A375 (cell line): ENCODE data around the gene ZFP36L2.

DNA sequence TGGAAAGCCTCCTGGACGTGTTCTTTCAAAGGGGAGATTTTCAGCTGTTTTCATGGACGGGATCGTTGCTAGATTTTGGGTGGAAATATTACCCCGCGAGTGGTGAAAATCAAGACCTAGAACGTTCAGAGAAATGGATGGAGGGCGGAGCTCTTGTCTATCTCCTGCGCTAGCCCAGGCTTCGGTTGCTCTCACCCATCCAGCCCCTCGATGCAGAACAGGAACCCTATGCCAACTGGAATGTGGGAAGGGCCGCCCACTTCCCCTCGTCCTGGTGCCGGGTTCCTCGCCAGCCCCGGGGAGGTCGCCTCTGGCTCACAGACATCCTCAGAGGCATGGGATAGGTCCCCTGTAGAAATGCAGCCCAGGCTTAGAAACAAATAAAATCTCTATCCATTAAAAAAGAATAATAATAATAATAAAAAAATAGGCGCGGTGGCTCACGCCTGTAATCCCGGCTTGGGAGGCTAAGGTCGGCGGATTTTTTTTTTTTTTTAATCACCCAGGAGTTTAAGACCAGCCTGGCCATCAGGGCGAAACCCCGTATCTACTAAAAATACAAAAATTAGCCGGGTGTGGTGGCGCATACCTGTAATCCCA is 19.2 kb upstream of the HAAO start:
- RAMPAGE, long total RNA = no peak

DNA sequence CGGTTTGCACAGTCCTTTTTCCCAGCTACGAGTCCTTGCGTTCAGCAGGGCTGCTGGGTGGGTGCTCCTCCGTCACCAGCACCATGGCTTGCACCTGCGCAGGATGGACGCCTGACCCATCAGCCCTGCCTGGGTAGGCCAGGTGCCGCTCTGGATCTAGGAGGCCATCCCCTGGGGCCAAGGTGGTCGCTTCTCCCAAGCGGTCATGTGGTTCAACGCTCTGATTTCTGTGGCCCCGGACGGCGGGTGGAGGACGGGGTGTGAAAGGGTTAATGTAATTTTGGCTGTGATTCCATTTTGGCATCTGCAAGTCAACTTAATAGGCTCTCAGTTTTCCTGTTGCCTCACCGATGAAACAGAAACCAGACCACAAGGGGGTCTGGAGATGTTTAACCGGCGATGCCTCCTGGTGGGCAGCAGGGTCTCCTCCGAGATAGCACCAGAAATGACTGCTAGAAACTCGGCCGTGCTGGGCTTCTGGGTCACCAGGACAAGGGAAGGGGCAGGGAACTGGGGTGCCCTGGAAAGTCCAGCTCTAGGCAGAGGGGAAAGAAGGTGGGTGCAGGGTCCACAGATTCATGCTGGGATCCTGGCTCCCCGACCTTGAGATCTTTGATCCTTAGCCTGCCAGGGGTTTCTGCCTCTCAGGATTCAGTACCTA is 113.3 kb upstream of the HAAO start:
- RAMPAGE, long total RNA = no peak

DNA sequence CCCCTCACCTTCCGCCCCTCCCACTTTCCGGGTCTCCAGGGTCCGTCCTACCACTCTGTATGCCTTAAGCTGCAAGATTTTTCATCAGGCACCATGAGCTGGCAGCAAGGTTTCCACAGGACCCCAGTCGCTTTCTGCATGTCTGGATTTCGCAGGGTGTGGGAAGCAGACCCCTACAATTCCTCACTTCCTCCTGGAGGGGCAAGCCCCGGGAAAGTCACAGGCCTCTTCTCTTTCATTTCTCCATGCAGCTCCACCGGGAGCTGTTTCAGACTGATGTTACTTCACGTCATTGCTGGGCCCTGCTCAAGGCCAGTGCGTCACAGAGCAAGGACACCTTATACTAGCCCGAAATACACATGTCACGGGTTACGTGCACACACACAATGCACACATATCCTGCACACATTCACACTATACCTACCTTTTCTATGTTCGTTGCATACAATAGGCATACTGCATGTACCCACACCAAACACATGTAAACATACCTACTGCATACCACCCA is 179.0 kb downstream of the ZFP36L2 start:
- RAMPAGE, long total RNA = no peak

DNA sequence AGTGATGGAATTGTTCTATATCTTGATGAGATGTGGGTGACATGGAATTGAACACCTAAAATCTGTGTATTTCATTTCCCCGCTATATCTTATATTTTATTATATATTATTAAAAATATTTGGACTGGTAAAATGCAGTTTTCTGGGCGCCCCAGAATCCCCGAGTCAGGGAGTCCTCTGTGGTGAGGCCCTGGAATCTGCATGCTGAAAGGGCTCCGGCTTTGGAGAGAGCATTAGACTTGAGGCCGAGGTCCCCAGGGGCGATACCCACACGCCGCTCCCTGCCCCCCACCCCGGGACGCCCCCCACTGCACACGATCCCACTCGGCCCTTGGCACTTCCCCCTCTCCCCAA is 126.1 kb downstream of the ZFP36L2 start:
- RAMPAGE, long total RNA = no peak

DNA sequence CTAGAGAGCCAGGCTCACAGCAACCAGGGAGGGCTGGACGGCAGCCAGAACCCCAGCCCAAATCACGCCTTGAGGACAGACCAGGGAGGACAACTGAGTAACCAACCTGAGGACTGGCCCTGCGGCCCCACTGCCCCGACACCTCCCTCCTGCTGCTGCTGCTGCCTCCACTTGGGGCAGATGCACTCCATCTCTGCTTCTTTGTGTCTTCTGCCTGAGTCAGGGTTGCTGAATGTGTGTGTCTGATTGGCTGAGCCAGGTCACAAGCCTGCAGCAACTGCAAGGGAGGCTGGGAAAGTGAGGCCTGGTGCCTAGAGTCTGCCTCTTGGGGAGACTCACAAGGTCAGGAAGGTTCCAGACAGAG is 83.5 kb downstream of the ZFP36L2 start:
- RAMPAGE, long total RNA = no peak

DNA sequence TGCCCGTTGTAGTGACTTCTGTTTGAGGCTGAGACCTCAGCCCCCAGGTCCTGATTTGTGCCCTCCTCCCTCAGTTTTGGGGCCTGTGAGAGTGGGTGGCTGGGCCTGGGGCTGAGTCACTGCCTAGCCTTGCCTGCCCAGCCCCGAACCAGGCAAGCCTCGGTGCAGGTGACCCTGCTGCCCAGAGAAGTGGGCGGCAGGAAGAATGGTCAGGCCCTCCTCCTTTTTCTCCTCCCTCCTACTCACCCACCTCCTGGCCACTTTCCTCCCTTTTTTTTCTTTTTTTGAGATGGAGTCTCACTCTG is 66.6 kb downstream of the ZFP36L2 start:
- RAMPAGE, long total RNA = no peak

DNA sequence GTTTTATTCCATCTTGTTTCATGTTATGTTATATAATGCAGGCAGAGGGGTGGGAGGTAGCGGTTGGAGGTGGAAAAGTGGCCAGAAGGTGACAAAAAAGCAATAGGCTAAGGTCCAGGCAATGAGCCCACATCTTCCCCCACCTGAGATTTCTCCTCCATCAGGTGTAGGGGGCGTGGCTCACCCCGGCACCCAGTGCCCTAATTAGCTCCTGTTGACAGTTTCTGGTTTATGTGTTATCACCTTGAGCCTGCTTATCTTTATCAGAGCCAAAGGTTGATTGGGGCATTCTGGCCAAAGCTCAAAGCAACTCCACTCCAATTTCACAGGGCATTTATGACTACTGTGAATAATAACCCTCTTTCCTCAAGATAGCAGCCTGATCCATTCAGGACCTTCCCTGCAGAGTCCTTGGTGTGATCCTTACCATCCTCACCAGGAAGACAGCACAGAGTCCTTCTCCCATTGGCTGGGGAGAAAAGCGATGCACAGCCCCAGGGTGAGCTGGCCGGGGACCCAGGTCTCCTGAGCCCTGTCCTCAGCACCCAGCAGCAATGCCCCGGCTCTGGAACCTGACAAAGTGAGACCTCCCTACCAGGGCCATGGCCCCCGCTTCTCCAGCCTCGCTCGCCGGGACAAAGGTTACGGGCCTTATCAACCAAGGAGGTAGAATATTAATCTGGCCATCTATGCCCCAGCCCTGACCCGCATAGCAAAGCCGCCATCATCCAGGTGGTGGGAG is 64.7 kb downstream of the ZFP36L2 start:
- RAMPAGE, long total RNA = no peak

- RAMPAGE, long total RNA = no peak
These were observed 10.5 kb downstream of the ZFP36L2 start for GRCh38 chr2:43215870-43216324.

- RAMPAGE, long total RNA = no peak
These were observed 7.9 kb downstream of the ZFP36L2 start for GRCh38 chr2:43218163-43219191.

GRCh38 chr2:43219192-43219358 is 7.3 kb downstream of the ZFP36L2 start:
- RAMPAGE, long total RNA = no peak

- RAMPAGE, long total RNA = no peak
These were observed 6.3 kb downstream of the ZFP36L2 start for GRCh38 chr2:43219885-43220782.

DNA sequence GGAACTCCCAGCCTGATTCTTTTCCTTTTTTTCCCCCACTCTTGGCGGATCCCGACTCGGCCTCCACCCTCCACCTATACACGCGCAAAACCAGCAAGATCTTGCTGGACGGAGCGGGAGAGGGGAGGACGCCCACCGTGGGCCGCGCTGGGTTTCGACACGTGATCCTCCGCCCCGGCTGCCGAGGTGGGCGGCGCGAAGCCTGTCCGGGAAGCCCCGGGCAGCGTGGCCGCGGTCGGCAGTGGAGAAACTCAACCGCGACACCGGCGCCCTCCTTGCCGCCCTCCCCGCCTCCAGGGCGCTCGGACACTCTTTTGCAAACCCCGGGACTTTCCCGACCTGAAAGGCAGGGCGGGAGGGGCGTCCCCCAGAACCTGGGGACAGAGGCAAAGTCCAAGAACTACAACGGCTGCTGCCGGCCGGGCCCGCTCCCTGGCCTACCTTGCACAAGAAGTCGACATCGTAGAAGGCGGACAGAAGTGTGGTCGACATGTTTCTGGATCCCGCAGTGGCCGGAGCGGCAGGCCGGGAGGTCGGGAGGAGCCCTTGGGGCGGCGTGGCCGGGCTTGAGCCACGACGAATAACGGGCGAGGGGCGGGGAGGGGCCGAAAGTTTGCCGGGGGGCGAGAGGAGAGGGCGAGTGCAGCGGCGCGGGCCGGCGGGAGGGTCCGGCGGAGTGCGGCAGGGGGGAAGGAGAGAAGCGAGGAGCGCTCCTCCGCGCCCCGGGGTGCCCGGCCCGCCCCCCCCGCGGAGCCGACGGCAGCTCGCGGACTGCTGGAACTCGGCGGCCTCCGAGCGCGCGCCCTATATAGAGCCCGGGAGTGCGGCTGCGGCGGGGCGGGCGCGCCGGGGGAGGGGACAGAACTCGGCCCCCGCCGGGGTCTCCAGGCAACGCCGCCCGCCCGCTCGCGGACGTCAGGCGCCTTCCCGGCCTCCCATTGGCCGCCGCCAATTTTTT is at the start of gene ZFP36L2:
ZFP36L2 (minus strand) TSS at position 783 of the 958 bp plus-strand sequence.
- RAMPAGE, long total RNA = no peak

DNA sequence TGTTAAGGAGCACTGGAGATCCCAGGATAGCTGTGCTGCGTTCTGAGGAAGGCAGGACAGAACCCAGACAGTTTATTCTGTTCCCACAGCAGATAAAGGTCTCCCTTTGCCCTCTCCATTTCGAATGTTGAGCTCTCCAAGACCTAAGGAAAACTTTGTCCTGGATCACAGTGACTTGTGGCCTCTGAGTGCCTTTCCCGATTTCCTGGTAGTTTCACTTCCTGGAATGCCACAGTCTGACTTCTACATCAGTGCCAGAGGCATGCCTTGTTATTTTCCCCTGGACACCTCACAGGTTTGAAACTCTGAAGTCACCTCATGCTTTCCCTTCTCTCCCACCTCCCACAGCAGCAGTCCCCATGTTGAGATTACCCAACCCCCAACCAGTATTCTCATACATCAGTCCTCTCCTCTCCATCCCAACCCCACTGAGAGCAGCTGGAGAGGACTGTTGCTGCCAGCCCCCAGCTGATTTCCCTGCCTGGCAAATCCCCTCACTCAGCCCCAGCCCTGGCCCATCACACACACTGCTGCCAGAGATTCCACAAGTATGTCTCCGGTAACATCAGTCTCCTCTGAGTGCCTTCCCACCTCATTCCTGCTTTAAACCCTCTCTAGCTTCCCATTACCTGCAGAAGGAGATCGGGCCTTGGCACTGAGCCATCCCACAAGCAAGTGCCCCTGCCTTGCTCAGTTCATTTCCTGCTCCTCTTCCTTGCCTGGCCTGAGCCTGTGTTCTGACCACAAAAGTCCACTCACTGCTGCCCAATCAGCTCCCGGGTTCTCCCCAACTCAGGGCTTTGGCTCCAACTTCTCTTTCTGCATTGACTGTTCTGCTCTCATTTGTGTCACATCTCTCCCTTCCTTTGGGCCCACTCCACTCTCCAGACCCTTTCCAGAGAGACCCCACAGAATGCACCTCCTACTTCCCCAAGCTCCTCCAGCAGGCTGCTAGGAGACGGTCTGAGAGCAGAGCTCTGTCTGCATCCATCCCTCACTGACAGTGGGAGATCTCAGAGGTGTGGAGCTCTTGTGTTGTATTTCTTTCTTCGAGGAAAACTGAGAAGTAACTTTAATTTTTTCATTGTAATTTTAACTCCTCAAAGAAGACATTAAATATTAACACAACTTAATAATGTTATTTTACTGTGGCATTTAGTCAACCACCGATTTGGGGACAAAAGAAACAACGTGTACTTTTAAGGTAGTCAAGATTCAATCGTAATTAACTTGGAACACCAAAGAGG is 50.6 kb upstream of the ZFP36L2 start:
- RAMPAGE, long total RNA = no peak

GRCh38 chr2:43300515-43301702 is 74.5 kb upstream of the ZFP36L2 start:
- RAMPAGE, long total RNA = no peak

DNA sequence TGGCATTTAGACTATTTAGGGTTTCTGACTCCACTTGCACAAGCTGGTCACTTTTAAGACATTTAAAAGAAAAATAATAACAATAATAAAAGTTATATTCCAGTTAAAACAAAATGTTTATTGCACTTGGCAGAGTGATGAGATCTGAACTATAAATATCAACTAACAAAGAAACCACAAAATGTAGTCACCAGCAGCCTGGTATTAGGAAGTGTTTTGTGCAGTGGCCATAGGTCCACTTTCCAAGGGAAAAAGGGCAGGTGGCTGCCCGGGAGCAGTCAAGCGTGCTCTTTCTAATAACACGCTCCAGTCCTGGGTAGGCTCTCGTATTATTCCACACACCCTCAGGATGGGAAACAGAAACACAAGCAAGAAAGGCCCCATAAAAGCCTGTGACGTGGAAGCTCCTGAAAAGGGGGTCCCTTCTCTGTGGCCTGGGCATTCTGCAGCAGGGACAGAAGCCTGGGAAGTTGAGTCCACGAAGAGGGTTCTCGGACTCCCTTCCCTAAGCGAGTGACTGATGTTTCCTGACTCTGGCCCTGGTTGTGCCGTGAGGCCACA is 87.0 kb upstream of the ZFP36L2 start:
- RAMPAGE, long total RNA = no peak

GRCh38 chr2:43345352-43346020 is 119.1 kb upstream of the ZFP36L2 start:
- RAMPAGE, long total RNA = no peak

GRCh38 chr2:43370084-43370549 is 143.7 kb upstream of the ZFP36L2 start:
- RAMPAGE, long total RNA = no peak

DNA sequence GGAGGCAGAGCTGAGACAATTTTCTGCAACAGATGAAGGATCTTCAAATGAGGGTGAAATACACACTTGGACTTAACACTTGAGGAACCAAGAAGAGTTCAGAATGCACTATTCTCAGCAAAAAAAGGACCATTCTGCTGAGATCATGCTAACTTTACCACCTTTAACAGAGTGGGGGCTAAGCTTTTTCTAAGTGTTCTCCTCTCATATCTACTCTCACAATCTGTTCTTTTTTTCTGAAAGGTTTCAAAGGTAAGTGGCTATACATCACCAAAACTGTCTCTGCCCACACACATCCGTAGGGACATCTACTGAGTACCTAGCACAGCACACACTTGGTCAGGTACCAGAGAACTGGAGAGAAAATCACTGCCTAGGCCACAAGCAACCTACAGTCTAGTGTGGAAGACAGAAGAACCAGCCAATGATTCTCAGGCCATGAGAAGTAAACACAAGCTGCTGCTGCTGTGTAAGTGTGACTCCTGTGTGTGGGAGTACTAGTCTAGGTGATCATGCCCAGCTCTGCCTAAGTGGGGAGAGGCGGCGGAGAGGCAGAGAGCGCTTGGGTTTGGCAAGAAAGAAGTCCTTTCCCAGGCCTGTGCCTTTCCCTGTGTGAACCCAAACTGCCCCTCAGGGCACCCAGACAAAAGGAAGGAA is 176.0 kb upstream of the ZFP36L2 start:
- RAMPAGE, long total RNA = no peak

DNA sequence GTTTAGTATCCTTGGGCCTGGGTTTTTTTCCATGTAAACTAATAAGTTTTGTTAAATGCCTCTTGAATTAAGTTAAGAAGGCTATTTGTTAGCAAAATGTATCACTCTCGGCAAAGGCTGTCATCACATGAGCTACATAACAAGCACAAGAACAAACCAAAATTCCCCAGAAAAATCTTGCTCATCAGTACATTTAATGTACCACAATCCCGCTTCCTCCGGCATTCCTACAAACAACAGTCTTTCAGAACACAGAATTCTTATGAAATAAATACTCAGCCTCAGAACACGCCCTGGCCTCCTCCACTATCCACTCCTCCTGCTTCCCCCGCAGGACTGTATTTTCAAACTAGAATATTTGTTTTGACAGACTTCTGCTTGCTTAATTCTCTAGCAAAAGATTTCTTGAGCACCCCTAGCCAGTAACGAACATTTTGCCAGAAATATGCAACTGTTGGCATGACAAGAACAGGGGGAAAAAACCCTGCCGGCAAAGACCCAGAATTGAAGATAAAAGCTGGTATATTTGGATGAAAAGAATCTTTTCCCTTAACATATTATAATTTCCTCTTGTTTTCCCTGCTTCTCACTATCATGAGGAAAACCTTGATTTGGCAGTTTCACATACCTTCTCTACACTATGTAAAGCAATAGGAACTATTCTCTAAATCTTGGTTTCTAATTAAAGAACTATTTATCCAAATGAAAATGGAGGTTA is 131.2 kb downstream of the THADA start:
- RAMPAGE, long total RNA = no peak

DNA sequence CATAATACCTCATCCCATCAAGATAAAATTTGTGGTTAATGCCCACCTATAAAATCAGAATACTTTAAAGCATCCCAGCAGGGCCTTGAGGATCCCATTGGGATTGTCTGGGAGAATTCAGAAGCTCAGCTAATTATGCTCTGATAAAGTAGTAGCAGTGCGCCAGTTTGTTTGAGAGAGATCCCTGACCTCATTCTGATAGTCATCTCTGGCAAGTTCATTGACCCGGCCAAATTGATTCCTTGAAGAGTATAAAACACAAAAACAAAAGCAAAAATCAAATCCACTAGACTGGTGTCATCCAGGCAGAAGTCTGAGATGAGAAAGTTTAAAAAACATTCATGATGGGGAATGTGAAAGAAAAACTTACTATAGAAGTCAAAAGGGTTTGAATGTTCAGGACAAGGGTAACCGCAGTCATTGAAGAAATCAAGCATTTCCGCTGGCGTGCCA is 14.1 kb downstream of the ABCG5 start:
- RAMPAGE, long total RNA = no peak